Measurements from ENCODE around the genes DNAL4 and APOBEC3B.

DNA sequence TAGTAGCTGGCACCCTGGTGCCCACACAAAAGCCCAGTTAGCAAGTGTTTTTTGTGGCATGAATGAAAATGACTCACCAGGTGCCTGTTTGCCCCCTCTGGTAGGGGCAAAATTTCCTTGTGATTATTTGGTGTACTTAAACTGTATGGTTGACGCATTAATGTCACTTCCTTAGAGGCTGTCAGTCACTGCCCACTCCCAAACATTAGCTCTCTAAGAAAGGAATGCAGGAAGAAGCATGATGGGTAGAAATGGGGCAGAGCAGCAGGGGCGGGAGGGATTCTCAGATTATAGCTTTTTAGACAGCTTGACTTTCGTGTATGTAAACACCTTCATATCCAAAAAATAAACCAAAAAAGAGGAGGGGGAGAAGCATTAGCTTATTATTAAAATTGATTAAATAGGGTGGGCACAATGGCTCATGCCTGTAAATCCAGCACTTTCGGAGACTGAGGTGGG is 15.9 kb upstream of the TMEM184B start:
- RRBS, result no CpG with 5 or more reads among the region's 4 CpGs

- RRBS, result 80% methylated on average over 9 of the region's 22 CpGs
Measured at GRCh38 chr22:38300551-38301211, 16.6 kb downstream of the CSNK1E start.

- RRBS, result no CpG with 5 or more reads among the region's 12 CpGs
Measured at GRCh38 chr22:38314000-38314483, 3.2 kb downstream of the CSNK1E start.

- RRBS, result no CpG with 5 or more reads among the region's 13 CpGs
Measured at GRCh38 chr22:38317653-38318000, 394 bp upstream of the CSNK1E start.

GRCh38 chr22:38446005-38446491 is 9.0 kb downstream of the KCNJ4 start:
- RRBS, result 48% methylated on average over 5 of the region's 9 CpGs

- RRBS, result under 1% methylated on average over 6 of the region's 40 CpGs
Measured at GRCh38 chr22:38461413-38461883, 6.4 kb upstream of the KDELR3 start.

GRCh38 chr22:38482102-38482594 is 14.3 kb downstream of the KDELR3 start:
- RRBS, result no CpG with 5 or more reads among the region's 6 CpGs

DNA sequence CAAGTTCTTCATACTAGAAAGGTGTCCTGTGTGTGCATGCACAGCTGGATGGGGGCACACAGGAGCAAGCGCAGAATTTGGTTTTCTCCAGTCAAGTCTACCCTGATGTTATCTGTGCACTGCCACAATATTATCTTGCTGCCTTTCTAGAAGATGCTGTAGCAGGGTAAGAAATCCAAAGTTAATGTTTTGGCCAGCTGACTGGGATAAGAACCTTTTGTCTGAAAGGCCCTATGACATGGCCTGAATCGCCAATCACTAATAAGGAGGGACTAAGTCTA is 16.1 kb downstream of the DDX17 start:
- RRBS, result no CpG with 5 or more reads among the region's 2 CpGs

DNA sequence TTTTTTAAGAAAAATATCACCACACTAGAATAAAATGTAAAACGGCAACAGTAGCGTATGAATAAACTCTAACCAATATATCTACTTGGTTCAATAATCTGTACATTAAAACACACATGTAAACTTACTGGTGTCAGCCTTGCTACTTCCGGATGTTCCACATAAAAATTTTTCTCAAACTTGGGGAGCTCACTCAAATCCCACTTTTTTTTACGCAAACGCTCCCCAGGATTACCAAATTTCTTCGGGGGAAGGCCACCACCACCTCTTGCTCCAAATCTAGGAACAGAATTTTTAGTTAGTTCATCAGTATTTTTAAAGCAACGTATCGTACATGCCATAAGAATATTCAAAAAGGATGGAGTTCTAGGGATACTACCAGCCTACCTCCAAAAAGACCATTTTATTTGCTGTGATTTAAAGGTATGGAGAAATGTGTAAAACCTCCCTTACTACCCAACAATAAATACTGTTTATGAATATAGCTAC is 5.1 kb downstream of the DDX17 start:
- RRBS, result no CpG with 5 or more reads among the region's 8 CpGs

DNA sequence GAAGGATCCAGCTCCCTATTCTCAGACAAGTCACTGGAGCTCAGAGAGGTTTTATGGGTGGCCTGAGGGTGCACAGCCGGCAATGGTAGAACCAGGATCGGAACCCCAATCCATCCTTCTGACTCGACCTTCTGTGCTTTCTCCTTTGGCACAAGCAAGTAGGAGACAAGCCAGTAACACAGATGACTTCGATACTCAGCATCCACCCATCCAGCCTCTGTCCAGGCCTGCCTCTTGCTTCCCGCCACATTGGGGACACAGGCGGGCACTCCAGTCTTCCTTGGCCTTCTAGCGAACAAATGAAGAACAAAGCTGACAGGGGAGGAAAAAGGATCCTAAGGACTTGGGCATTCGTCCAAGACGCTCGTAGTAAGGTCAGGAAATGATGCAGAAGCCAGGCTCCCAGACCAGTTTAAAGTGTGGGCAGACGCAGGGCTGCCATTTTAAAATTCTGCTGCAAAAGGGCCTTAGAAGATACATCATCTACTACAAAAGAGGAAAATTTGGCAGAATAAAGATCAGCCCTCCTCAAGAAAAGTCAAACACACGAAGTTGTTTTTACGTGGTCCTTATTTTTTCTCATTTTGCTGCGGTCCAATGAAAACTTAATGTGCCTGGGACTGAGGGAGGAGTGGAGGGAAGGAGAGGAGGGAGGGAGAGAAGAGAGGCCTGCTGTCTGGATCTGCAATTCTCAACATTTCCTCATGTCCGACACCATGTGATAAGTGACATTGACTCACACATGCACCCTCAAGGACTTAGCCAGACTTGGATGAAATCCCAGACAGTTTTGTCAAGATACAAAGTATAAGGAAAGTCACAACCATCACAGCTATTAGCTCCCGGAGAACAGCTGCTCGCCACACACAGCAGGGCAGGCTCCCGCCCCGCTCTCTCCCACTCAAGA is 5.9 kb downstream of the DNAL4 start:
- RRBS, result no CpG with 5 or more reads among the region's 19 CpGs

DNA sequence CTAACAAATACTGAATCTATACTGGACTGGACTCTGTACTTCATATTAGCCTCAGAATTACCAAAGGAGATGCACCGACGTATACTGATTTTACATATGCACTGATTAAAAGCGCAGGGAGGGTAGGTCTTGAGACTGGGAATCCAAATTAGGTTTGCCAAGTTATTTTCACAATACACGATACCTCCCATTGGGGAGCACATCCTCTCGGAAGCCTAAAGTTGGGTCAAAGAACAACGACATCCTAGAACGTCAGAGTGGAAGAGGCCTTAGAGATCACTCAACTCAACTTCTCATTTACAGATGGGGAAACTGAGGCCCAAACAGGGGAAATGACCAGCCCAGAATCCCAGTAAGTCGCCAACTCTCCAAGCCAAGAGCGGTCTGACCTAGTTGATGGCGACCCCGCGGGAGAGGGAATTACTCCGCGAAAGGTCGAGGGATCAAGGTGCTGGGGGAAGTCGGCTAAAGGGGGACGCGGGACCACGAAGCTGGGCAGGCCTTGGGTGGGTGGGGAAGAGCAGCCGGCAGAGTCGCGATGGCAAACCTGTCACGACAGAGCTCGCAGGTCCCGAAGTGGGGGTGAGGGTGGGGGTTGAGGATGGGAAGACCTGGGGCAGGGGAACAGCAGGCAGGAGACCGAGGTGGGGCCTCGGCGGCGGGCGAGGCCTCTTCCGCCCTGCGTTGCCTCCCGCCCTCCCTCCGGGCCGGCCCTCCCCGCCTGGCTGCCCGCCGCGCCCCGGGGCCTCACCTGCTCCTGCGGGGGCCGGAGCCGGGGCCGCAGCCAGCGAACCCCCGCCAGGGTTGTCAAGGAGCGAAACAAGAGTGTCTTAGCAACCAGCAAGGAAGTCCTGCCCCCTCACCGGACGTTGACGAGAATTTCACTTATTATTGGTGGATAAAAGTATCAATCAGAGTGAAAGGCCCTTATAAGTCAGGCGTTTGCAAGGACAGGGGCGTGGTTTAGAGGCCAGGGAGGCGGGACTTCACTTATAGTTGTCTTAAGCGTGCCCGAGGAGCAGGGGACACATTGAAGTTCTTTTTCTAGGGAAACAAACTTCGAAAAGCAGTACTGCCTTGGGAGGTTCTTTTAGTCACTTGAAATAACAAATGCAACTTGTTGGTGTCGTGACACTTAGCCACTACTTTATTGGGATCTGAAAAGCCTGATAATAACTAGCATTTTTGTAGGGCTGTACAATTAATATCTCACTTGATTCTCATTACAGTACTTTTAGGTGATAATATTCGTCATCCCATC is at the start of gene DNAL4:
Gene DNAL4 (minus strand): TSS at position 827 of the 1,261 bp plus-strand sequence.
- RRBS, result 1% methylated on average over 5 of the region's 58 CpGs

DNA sequence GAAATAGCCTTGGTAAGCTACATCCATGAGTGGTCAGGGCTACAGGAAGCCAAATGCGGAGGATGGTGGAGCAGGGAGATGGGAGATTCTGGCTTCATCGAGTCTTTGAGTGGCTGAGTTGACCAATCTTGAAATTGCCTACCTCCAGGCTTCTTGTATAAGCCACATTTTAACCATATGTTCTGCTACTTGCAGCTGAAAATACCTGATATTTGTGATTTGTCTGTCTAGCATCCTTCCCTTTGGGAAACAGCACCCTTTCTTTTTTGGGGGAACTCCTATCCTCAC is 5.9 kb upstream of the DNAL4 start:
- RRBS, result no CpG with 5 or more reads among the region's 2 CpGs

DNA sequence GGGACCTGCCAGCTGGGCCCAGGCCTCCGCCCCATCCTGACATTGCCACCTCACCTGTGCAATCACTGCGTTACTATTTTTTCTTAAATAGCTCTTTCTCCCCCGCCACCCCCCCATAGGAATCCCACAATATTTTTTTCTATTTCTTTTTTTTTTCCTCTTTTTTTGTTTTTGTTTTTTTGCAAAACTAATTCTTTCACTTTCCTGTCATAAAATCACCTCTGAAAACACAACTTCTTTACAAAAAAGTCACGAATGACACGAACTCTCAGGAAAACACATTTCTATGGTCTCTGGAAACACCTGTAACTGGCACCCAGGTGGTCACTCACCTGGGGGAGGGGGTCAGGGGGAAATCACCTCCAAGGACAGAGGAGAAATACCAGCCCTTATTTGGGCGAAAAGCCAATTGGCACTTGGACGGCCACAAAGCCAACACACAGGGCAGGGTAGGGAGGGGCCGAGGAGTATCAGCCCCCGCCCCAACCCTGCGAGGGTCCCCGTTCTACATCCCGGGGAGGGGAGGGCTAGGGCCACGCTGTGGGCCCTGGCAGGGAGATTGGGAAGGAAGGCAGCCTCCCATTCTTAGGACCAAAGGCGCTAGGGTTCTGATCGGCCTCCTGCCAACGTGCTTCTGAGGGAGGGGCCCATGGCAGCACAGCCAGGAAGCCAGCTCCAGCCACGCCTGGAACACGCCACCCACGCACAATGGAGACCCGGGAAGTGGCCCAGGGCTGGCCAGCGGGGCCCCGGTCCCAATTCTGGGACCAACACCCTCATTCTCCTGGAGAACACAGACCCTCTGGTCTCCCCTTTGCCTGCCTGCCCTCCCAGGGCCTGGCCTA is 7.7 kb downstream of the CBX6 start:
- RRBS, result no CpG with 5 or more reads among the region's 22 CpGs

DNA sequence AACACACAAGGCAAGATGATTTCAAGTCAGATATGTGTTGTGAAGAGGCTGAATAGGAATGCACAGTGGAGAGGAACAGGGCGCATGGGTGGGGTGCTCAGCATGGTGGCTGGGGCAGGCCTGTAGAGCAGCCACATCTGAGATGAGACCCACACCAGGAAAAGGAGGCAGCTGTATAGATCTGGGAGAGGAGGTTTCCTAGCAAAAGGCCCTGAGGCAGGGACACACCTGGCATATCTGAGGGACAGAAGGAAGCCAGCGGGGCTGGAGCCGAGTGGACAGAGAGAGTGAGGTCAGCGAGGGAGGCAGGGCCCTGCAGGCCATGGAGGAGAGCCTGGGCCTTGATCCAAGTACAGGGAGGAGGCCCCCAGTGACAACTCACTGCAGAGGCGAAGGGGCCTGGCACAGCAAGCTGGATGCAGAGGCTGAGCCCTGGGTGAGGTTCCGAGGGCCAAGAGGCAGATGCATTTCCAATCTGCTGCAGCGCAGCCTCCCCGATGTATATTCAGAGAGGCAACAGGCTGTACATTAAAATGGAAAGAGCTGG is 10.4 kb upstream of the CBX6 start:
- RRBS, result no CpG with 5 or more reads among the region's 8 CpGs

GRCh38 chr22:38924246-38924892 is 33.0 kb upstream of the APOBEC3A start:
- RRBS, result no CpG with 5 or more reads among the region's 9 CpGs

- RRBS, result no CpG with 5 or more reads among the region's 17 CpGs
Measured at GRCh38 chr22:38941554-38942191, 15.7 kb upstream of the APOBEC3A start.

- RRBS, result no CpG with 5 or more reads among the region's 17 CpGs
Measured at GRCh38 chr22:38946978-38947709, 10.3 kb upstream of the APOBEC3A start.

- RRBS, result 77% methylated on average over 4 of the region's 12 CpGs
Measured at GRCh38 chr22:38953228-38953868, 4.1 kb upstream of the APOBEC3A start.

- RRBS, result no CpG with 5 or more reads among the region's 16 CpGs
Measured at GRCh38 chr22:38981907-38982789, at the start of gene APOBEC3B. Gene APOBEC3B (plus strand): TSS chr22:38982347.

- RRBS, result no CpG with 5 or more reads among the region's 13 CpGs
Measured at GRCh38 chr22:39117427-39118164, 20.6 kb downstream of the APOBEC3H start.